ENCODE results near the gene AKR1C3.

DNA sequence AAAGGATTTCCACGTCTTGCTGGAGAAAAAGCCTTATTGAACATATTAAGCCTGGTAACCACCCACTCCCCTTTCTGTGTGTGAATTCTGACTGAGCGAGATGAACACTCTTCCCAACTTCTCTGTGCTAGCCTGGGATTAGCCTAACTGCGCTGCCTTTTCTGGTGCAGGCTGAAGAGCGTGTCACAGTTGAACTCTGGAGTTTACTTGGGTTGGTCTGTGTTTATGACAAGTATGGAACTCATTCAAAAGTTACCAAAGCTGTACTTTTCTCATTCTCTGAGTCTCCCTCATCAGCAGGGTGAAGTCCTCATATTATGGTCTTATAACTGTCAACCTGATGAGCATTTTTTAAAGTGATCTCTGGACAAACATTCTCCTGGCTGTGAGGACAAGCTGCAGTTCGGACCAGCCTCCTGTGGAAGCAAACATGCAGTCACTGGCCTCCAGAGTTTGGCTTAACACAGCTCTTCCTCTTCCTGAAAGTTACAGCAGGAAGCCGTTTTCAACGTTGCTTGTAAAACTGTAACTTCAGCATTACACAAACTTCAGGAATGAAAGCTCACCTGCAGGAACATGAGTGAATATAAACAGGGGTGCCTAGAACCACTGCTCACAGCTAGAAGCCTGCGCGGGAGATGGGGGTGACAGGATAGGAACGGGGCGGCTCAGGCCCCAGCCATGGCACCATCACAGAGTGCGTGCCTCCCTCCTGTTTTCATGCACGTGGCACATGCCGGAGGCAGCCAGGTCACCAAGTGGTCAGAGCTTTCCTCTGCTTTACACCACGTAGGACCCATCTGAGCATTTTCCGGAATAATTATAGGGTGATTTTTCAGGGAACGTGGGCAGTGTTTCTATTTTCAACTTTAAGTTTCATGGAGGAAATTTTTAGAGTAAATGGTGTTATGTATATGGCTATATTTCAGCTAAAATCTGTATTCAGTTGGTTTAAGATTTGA, 292.8 kb upstream of the PITRM1 start:
- PRO-cap: no peak
- RAMPAGE, long total RNA, 4 experiments: no peak in any of the 4 experiments

DNA sequence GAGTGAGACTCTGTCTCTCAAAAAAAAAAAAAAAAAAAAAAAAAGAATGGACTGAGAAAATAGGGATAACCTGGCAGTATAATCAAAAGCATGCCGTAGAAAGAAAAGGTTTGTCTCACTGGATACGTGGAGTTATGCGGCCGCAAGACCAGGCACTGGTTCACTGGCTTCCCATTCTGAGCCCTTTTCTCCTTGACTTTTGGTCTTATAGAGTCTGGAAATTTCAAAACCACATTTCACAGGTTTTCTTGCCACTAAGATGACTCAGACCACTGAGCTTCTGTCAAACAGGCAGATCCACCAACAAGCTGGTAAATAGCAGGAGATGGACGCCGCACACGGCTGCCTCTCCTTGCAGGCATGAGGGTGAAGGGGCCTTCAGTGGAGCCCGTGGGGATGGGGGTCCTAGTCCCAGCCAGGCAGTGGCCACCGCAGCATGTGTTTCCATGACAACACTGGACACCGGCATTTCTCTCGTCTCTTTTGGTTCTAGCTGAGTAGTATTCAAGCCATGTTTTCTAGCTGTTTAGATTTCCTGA, 55.6 kb downstream of the KLF6 start:
- PRO-cap: no peak
- RAMPAGE, long total RNA, 4 experiments: no peak in any of the 4 experiments

- PRO-cap: no peak
- RAMPAGE, long total RNA, 4 experiments: no peak in any of the 4 experiments
Measured at GRCh38 chr10:3775204-3775901, 9.7 kb downstream of the KLF6 start.

- PRO-cap: no peak
- RAMPAGE, long total RNA, 4 experiments: no peak in any of the 4 experiments
Measured at GRCh38 chr10:3867240-3867941, 82.4 kb upstream of the KLF6 start.

DNA sequence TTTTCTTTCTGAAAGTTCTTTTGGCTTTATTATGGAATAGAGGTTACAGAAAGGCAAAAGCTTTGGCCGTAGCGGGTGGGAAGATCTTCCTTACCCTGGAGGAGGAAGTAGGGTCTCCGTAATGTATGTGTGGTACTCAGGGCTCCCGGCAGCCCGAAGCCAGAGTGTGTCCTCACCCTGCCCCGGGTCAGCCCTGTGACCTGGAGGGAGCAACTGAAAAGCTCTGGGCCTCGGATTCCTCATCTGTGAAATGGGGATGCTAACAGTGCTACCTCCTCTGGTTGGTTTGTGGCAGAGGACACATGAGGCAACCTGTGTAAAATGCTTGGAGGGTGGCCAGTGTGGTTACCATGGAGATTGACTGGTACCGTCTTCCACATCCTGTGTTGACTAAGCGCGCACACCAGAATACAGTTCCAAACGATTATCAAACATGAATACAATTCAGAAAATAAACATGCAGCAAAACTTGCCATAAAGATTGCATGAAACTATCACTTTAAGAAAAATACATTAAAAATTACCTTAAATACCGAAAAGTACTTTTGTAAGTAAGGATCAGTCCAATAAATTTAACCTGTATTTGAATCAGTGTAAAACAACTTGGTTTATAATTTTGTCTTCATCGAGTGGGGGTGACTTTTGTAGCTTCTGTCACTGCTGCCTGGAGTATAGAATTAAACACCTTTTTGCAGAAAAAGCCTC, 163.9 kb upstream of the KLF6 start:
- PRO-cap: no peak
- RAMPAGE, long total RNA, 4 experiments: no peak in any of the 4 experiments

DNA sequence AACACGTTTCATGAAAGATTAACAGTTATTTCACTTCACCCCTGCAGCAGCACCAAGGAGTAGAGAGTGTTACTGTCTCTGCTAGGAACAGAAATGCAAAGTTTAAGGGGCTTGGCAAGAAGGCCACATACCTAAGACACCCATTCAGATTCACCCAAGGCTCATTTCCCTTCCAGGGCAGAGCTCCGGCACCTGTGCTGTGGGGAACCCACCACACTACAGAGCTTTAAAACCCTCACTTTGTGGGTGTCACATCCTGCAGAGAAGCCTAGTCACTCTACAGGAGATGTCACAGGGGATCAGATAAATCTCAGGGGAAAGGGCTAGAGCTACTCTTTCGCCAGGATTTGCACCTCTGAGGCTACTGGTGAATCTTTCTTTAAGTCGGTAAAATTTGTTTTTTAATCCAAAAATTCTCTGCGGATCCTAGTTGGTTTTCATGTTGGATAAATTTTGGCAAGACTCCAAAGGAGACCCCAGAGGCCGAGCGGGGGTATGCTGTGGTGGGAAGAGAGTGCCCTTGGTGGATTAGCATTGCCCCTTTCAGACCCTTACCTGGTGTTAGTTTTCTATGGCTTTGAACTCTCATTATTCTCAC, 176.2 kb upstream of the KLF6 start:
- PRO-cap: no peak
- RAMPAGE, long total RNA, 4 experiments: no peak in any of the 4 experiments

GRCh38 chr10:3976614-3977193, 191.7 kb upstream of the KLF6 start:
- PRO-cap: no peak
- RAMPAGE, long total RNA, 4 experiments: no peak in any of the 4 experiments

DNA sequence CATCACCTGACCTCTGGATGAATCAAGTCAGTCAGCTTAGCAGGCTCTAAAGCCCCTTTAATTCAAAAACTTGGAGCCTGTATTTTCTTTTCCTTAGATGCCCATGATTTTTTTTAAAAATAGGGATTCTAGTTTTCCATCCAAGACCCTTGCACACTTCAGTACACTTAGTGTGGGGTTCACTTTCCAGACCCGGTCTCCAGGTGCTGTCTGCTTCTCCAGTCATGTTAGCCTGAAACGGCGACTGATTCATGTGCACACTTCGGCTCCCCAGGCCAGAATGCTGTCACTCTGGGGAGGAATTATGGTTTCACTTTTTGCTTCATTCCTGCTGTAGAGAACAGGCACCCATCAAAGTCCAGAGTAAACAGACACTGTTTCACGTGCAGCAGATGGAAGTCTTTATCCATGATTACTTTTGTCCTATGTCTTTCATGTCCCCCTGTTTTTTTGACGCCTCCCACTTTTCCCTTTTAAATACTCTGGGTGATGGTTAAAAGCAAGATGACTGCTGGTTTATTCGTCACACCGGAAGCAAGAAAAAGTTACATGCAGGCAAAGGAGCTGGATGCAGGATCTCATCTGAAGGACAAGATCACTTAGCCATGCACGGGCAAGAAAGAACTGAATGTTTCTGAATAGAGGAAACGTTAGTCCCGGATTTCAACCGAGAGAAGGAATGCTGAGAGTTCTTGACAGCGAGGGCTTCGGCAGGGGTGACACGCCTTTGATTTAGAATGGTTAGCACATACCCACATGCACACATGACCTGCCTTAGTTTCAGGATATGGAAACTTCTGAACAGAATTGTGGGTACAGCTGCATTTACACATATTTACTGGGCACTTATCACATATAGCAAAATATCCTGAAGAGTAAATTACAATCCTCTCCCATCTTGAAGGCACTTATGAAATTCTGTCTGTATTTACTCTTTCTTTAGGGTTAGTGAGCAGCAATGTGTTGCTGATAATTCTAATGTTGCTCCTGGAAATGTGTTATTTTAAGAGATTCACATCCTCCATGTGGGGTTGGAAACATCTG, 250.0 kb upstream of the KLF6 start:
- PRO-cap: no peak
- RAMPAGE, long total RNA, 4 experiments: no peak in any of the 4 experiments

DNA sequence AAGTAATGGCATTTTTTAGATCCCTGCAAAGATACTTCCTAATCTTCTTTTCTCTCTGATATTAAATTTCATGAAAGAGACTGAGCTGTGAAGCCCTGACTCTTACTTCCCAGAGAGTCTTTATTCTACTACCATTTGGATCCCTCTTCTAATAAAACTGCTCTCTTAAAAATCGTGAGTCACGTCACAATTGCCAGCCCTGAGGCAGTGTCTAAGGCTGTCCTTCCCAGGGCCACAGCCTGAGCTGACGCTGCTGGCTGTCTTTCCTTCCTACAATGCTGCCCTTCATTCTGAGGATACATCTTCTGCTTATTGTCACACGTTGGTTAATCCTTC, 283.2 kb upstream of the KLF6 start:
- PRO-cap: no peak
- RAMPAGE, long total RNA, 4 experiments: no peak in any of the 4 experiments

- PRO-cap: no peak
- RAMPAGE, long total RNA, 4 experiments: no peak in any of the 4 experiments
Measured at GRCh38 chr10:4242322-4243085, 457.5 kb upstream of the KLF6 start.

DNA sequence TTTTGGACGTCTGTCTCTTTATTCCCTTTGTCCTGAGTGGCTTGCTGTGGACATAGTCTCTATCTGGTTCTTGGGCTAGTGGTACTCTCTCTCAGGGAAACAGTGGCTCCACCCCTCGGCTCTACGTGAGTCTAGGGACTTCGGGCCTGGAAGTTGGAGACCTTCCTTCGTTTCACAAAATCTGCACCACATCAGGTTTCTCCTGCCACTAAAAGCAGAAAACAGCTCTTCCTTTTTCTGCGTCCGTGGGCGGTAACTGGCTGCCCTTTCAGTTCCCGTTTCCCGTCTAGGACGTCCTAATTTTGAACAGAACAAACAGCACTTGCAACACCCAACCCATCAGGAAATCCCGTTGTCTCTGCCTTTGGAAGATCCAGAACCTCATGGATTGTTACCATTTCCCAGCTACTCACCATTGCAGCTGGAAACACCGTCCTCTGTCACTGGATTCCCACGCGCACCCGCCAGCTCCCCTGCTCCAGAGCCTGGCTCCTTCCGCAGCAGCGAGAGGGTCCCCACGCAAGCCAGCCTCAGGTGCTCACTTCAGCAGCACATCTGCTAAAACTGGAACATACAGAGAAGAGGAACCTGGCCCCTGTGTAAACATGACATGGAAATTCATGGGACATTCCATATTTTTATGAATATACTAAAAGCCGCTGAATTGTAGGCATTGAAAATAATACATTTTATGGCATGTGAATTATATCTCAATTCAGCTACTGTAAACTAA, 311.4 kb upstream of the AKR1E2 start:
- PRO-cap: no peak
- RAMPAGE, long total RNA, 4 experiments: no peak in any of the 4 experiments

DNA sequence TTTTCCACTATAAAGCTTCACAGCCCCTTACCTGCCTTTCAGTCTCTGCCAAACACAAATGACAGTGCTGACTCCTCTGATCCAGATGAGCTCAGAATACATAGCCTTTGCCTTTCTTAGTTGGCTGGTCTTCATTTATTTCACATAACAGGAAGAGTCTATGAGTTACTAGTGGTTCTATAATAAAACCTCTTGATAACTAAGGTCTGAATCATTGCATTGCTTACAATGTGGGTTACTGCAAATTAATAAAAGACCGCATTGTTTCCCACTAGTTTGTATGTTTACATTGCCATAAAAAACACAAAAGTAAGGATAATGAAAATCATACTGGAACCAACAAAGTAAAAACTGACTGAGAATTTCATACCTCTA, 62.1 kb upstream of the AKR1E2 start:
- PRO-cap: no peak
- RAMPAGE, long total RNA, 4 experiments: no peak in any of the 4 experiments

GRCh38 chr10:4835574-4836209, 9.7 kb downstream of the AKR1E2 start:
- PRO-cap: no peak
- RAMPAGE, long total RNA, 4 experiments: no peak in any of the 4 experiments

- PRO-cap: no peak
- RAMPAGE, long total RNA, 4 experiments: no peak in any of the 4 experiments
Measured at GRCh38 chr10:4849417-4850105, 23.6 kb downstream of the AKR1E2 start.

DNA sequence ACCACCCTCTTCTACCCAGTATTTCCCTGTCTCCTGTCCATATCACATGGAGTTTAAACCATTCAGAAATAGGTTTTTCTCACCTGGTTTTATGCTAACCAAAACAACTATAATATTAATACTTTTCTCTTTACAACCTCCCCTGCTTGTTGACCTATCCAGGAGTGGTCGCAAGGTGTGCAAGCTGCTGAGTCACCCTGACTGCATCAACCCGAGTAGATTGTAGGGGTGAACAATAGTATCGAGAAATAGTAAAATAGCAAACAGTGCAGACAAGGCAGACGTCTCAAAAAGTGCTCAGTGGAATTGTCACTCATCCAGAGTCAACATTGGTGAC, 6.4 kb upstream of the AKR1C1 start:
- PRO-cap: no peak
- RAMPAGE, long total RNA, 4 experiments: no peak in any of the 4 experiments

DNA sequence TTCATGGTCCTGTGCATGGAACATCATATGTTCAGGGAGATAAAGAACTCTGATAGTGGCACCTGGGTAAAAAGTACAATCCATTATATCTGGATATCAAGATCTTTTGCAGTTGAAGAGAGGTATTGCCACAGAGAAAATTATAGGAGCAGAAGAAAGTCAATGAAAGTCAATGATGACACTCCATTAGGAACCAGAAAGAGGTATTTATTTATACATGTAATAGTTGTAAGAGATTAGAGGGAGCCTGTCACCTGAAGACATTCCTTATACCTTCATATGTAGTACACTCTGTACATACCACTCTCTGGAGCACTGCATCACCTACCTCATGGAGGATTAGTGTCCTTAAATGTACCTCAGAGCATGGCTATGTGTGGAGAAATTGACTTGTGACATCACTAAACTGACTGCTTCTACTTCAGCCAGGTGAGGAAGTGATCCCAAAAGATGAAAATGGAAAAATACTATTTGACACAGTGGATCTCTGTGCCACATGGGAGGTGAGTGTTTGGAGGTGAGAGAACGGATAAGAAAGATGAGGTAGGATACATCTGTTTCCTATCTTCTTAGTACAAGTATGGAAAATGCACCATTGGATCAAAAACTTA, 4.8 kb downstream of the AKR1C1 start:
- PRO-cap: no peak
- RAMPAGE, long total RNA, 4 experiments: no peak in any of the 4 experiments

GRCh38 chr10:5017696-5018545, 14.3 kb upstream of the AKR1C2 start:
- PRO-cap: no peak
- RAMPAGE, long total RNA, 4 experiments: no peak in any of the 4 experiments

- PRO-cap: no peak
- RAMPAGE, long total RNA, 4 experiments: start-site peak on the plus strand in 4 of 4 experiments, at chr10:5094400-5094441 at its widest, 203 to 717 reads per replicate
Measured at GRCh38 chr10:5093985-5095218, at the start of gene AKR1C3. Gene AKR1C3, plus strand, starts transcription at chr10:5094414.

GRCh38 chr10:5197737-5198088, 1.1 kb downstream of the AKR1C4 start:
- PRO-cap: no peak
- RAMPAGE, long total RNA, 4 experiments: no peak in any of the 4 experiments

GRCh38 chr10:5199114-5199917, 2.7 kb downstream of the AKR1C4 start:
- PRO-cap: no peak
- RAMPAGE, long total RNA, 4 experiments: no peak in any of the 4 experiments